Thoracic aorta endothelial cell (primary cell): ENCODE measurements around the genes RHOF and B3GNT4.

- CAGE, long polyA plus RNA, result no peak
Measured at GRCh38 chr12:121284608-121285319, 11.7 kb downstream of the CAMKK2 start.

GRCh38 chr12:121288176-121289021 is 8.1 kb downstream of the CAMKK2 start:
- CAGE, long polyA plus RNA, result no peak

DNA sequence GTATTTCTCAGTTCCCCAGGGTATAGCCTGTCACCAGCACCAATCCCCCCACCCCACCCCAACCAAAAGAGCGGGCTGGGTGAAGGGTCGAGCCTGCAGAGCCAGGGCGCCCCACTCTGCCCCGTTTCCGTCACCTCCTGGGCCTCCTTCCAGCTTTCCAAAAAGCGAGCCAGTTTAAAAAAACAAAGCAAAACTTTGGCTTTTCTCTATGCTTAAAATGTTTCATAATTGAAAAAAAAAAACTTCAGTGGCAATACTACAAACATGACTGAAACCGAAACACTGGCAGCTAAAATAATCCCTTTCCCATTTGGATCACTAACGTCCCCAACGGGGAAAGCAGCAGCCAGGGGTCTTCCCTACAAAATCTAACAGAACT is 7.5 kb downstream of the CAMKK2 start:
- CAGE, long polyA plus RNA, result no peak

GRCh38 chr12:121308236-121308738 is 11.8 kb upstream of the CAMKK2 start:
- CAGE, long polyA plus RNA, result no peak

DNA sequence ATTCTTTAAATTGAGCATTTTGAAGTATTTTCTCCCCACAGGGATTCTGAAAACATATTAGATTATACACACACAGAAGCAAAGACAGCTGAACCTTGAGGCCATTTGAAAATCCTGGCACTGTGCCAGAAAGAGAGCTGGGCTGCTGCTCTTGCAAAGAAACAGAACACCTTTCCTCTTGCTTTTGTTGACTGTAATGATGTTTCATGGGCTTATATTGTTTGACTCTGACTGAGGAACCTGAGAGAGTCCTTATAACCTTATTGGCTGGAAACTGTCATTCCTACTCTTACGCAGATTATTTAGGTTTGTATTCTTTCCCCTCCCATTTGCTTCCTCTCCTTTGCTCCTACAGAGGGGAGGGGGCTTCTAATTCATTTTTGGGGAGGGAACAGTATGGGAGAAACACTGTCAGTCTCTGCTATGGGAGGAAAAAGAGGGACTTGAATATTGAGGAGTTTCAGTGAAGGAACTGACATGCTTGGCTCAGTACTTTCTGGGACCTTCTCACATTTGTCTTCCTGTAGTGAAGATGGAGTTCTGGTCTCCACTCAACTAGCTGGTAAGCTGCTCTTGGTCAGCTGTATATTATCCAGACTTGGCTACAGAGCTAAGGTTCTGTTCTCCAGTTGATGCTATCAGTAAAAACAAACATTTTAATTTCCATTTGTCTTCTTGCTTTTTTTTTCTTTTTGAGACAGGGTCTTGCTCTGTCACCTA is 5.0 kb downstream of the RNF34 start:
- CAGE, long polyA plus RNA, result no peak

- CAGE, long polyA plus RNA, result no peak
Measured at GRCh38 chr12:121417588-121418488, 17.9 kb downstream of the RNF34 start.

GRCh38 chr12:121531406-121531738 is 49.5 kb downstream of the KDM2B start:
- CAGE, long polyA plus RNA, result no peak

DNA sequence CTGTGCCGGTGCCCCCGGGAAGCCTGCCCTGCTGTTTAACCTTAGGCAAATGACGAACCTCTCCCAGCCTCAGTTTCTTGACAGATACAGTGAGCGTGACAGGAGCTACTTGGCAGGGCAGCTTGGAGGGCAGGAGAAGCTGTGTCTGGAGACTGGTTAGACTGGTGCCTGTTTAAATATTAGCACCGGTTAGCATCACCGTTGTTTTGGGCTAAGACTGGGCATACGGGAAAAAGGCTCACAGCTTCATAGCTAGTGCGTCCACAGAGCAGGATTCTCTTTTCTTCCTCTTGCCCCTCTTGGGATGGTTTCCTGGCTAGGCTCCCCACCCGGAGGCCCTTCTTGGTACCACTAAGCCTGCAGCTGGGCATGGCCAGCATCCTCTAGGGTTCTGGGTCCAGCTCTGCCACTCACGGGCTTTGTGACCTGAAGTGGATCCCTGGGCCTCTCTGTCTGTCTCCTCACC is 38.6 kb downstream of the RHOF start:
- CAGE, long polyA plus RNA, result no peak

DNA sequence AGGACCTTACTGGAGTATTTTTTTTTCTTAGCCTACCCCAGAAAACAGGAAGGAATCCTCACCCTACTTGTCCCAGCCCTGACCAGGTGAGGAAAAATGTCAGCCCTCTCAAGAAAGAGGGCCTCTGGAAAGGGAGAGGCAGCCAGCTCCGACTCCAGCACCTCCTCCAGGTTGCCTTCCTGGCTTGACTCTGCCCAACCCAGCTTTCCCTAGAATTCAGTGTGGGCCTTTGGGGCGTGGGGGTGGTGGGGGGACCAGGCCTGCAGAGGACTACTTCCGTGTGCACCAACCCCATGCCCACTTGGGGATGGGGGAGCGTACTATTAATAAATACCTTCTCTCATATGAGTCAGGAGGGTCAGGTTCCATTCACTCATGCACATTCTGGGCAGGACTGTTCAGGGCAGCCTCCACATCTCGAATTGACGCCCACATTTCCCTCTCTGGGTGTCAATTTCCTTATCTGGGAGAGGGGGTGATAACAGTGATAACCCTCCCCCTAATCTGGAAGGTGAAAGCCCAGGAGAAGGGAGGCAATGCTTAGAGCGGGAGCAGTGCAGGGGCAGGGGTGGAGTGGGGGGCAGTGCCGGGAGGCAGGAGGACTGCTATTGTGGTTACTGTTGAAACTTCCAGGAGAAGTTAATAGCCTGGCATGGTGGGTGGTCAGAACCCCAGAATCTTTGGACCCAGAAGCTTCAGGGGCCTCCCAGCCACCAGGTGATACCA is 5.1 kb downstream of the RHOF start:
- CAGE, long polyA plus RNA, result no peak

- CAGE, long polyA plus RNA, result no peak
Measured at GRCh38 chr12:121793396-121794594, at the start of gene RHOF. Gene RHOF, minus strand, starts transcription at chr12:121793688.

DNA sequence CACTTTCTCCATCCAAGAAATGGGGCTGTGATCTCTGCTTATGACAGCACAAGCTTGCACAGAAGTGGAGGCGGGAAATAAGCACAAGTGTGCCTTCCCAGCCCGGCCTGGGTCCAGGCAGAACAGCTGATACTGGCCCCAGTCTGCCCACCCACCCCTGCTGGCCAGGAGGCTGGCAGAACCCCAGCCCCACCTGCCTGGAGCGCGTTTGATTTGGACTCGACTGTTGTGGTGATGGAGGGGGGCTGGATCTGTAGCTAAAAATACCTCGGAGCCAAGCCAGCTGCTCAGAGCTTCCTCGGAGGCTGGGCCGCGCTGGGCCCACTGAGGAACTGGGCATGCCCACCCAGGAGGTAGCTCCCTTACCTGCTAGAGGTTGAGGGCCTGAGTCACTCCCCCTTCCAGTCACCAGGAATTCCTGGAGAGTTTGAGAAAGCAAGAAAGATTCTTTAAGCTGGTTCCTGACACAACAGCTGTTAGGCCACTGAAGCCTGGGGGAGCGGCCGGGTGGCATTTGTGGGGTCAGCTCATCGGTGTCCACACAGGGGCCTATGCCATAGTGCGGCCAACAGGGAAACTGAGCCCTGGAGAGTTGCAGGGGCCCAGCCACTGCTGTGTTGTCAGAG is 2.5 kb upstream of the RHOF start:
- CAGE, long polyA plus RNA, result no peak

- CAGE, long polyA plus RNA, result no peak
Measured at GRCh38 chr12:121799209-121800255, 4.3 kb upstream of the SETD1B start.

GRCh38 chr12:121812352-121812925 is 8.6 kb downstream of the SETD1B start:
- CAGE, long polyA plus RNA, result no peak

GRCh38 chr12:121819267-121819883 is 15.6 kb downstream of the SETD1B start:
- CAGE, long polyA plus RNA, result no peak

- CAGE, long polyA plus RNA, result no peak
Measured at GRCh38 chr12:121822665-121823332, 19.0 kb downstream of the SETD1B start.

DNA sequence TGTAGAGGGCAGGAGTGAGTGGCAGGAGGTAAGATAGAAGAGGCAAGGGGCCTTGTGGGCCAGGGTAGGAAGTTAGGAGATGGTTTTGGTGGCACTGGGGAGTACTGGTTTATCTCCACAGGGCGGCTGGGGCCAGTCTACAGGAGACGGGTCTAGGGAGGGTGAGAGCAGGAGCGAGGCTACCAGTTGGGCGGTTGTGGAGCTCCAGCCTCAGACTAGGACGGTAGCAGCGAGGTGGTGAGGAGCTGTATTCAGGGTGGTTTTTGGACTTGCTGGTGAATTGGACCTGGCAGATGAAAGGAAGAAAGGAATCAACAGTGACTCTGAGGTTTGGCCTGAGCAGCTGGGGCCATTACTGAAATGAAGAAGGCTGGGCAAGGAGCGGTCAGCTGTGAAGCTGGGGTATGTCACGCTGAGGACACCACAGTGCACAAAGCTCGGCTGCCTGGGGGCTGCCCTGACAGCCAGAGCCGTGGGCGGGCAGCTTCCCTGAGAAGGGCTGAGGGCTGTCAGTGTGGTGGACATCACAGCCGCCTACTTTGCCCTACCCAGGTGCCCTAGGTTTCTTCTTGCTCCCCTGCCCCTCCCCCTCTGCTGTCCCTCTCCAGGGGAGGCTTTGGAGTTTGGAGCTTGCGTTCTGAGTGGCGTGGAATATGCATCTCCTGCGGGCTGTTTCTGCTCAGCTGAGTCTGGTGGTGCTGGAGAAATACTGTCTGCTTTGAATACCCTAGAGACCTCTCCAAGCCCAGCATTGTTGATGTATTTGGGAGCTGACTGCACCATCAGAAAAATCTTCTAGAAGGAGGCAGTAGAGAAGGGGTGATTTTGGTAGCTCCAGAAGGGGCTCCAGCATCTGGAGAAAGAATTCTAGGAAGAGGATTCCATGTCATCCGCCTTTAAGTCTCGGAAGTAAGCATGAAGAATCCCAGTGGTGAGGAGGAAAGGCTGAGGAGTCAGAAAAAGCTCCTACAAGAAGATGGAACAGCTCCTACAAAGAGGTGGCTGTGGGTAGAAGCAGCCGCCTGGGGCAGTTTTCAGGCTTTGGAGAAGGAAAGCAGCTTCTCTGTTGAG is 9.4 kb downstream of the MLXIP start:
- CAGE, long polyA plus RNA, result no peak

DNA sequence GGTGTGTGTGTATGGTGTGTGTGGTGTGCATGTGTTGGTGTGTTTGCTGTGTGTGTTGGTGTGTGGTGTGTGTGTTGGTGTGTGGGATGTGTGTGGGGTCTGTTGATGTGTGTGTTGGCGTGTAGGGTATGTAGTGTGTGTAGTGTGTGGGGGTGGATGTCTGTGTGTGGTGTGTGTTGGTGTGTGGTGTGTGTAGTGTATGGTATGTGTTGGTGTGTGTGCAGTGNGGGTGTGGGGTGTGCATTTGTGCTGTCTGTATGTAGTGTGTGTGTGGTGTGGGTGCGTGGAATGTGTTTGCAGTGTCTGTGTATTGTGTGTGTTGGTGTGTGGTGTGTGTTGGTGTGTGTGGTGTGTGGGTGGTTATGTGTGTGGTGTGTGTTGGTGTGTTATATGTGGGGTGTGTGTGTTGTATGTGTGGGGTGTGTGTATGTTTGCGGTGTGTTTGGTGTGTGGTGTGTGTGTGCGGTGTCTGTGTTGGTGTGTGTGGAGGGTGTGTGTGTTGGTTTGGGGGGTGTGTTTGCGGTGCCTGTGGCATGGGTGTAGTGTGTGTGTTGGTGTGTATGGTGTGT is 14.6 kb downstream of the MLXIP start:
- CAGE, long polyA plus RNA, result no peak

DNA sequence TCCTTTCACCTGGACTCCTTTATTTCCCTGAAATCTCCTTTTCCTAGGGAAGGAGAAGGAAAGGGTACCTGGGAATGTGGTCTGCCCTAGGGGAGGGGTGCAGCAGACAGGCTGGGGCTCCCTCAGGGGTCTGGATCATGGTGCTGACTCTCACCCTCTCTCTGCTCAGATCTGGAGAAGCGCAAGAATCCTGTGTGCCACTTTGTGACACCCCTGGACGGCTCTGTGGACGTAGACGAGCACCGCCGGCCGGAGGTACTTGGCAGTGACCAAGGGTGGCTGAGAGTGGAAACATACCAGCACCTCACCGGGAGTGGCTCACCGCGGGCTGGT is 46.3 kb downstream of the IL31 start:
- CAGE, long polyA plus RNA, result no peak

DNA sequence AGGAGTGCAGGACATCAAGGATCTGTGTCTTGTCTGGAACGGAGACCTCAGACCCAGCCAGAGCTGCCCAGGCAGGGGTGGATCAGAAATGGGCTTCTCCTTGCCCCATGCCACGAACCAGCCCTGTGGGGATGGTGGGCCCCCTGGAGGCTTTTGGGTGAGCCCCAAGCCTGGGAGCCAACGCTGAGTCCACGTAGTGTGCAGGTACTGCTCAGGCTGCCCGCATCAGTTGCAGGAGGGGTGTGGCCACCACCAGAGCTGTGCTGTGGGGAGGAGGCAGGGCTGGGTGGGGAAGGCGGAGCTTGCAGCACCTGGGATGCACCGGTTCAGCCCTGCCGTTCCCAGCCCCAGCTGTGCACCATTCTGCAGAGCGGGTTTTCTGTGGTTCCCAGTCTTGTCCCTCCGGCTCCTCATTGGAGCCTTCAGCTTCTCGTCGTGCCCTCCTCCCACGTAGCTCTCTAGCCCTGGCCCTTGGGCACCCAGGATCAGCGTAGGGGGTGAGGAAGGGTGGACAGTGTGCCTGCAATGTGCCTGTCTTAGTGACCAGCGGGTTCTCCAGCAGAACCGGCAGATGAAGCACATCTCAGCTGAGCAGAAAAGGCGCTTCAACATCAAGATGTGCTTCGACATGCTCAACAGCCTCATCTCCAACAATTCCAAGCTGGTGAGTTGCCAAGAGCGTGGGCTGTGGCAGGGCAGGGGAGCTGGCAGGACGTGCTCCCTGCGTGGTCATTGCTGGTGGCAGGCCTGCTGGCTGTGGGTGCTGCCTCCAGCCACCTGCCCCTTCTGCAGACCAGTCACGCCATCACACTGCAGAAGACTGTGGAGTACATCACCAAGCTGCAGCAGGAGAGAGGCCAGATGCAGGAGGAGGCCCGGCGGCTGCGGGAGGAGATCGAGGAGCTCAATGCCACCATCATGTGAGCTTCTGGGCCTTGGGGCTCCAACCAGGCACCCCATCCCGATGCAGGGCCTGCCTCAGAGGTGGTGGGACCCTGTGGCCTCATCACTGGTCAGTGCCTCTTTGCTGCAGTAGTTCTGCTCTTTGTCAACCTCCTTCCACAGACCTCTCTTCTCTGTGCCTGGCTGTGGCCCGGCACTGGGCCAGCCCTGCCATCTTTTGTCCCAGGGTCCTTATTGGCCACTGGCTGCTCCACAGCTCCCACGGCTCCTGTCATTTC is 36.0 kb downstream of the IL31 start:
- CAGE, long polyA plus RNA, result no peak

DNA sequence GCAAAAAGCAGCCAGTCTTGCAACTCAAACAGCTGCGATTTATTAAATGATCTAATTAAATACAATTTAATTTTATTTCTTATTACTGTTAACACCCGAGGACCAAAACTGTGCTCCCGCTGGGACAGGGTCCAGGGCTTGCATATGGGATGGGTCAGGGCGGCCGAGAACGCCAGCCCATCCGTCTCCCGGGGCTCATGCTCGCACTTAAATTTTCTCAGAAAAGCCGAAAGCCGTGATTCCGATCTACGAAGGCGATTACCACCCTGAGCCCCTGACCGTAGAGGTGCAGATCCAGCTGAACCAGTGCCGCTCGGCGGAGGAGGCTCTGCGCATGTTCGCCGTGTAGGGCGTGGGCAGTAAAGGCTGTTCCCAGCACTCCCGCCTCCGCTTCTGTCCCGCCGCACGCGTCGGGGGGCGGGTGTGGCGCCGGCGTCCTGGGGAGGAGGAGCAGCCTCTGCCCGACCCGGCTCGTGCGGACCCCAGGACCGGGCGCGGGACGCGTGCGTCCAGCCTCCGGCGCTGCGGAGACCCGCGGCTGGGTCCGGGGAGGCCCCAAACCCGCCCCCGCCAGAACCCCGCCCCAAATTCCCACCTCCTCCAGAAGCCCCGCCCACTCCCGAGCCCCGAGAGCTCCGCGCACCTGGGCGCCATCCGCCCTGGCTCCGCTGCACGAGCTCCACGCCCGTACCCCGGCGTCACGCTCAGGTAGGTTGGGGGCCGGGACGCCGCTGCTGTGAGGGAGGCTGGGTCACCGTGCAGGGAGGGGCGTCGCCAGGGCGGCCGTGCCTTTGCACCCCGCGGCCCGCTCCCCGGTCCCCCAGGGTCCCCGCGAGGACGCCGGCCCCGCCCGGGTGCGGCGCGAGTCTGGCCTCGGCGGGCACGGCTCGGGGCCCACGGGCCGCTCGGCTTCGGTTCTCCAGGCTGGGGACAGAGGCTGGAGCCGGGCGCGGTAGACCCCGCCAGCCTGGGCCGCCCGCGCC is at the start of gene B3GNT4:
Gene B3GNT4 (plus strand): TSS at position 616 of the 983 bp plus-strand sequence.
- CAGE, long polyA plus RNA, result no peak